Mammary microvascular endothelial cell (primary cell): ENCODE results near the genes SGK1 and ALDH8A1.

DNA sequence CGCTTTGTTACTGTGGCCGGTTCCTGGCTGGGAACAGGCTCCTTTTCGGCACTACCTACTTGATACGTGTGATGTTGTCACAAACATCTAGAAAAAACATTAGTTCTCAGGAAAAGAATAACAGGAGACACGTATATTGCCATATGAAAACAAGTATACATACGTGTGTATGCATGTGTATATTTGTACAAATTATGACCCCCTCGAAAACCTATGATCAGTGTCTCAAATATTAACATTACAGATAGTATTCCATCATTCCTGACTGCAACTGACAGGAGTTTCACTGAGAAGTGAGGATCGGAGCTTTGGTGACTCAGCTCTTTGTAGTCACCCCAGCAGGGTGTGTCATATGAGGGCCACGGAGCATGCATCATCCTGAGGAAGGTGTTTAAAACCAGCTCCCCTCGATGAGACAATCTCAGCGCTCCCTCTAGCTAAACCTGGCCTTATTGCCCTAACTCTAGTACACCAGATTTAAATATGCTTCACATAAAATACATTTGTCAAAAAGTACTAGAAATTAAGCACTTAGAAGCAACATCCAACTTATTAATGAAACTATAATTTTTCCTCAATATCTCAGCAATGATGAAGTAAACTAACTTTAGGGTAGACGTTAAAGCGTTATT lies 319.4 kb upstream of the TCF21 start:
- RAMPAGE, long total RNA: no peak

DNA sequence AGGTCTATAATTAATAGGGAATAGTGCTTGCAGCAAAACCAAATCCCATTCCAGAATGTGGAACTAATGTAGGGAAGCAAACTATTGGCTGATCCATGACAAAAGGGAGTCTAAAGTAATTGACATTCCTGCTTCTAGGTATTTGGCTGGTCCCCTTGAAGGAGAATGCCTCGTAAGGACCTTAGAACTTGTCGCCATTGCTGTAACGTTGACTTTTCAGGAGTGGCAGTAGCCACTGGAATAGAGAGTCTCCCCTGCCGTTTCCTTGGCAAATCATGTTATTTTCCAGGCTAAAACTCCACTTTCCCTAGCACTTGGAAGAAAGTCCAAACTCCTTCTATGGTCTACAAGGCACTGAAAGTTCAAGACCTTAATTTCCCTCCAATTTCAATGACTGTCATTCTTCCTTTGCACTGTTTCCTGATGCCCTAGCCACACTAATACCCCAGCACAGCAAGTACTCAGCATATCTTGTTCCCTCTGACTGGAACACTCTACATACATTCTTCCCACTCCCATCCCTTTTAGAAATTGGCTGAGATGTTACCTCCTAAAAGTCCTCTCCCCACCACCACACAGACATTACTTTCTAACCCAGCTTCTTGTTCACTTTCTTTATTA lies 1.8 kb upstream of the TBPL1 start:
- RAMPAGE, long total RNA: no peak

DNA sequence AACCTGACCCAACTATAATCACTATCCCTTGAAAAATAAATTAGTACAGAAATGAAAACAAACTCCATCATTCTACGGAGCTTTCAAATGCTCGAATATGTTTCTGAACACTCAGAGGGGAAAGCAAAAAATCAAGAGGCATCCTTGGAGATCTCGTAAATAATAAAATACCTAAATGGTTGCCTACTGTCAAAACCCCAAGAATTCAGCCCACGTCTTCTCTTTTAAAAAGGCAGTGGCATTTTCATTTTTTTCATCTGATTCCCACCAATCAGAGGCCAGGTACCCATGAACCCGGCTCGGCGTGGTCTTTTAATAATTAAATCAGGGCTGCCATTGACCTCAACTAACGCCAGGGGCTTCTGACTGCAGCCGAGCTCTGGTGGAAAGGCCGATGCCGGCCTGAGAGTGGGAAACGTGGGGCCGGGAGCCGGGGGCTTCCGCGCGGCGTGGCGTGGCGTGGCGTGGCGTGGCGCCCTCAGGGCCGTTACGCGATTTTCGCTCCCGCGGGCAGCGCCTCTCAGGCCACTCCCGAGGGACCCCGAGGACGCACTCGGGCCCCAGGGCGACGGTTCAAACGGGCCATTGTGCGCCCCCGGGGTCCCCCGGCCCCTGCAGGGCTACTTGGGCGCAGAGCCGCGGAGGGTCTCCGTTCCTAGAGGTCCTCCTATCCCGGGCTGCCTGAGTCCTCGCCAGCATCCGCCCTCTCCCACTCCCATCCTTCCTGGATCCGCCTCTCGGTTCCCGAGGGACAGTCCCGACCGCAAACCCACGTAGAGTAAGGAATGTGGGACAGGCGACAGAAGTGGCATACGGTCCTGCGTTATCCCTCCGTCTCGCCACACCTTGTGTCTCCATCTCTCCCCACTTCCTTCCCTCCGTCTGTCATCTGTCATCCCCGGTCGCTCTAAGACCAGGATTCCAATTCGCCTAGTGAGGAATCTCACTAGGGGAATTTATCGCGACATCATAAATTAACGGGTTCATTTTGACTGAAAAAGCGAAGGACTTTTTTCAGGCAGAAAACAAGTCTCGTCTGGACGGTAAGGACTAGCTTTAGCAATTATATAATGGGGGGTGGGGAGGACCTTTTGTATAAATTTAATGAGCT lies 981 bp upstream of the TBPL1 start:
- RAMPAGE, long total RNA: no peak

DNA sequence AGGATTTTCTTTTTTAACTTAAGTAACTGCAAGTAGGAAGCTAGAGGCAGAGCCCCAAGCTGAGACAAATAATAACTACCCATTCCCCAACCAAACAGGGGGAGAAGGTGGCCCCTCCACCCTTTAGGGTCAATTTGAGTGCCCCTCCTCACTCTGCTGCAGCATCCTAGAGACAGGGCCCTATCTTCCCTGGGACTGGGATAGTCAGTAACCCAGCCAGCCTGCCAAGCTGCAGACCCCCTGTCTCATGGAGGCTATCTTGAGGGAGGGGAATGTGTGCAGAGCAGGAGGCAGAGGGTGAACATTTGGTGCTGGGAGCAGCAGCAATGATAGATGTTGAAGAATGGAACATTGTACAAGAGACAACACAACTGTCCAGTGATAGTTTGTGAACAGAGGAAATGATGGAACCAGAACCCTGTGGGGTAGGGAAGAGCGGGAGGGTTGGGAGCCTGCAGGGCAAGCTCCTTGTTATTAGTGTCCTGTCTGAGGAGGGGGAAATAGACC lies 61.6 kb upstream of the SLC2A12 start:
- RAMPAGE, long total RNA: no peak

DNA sequence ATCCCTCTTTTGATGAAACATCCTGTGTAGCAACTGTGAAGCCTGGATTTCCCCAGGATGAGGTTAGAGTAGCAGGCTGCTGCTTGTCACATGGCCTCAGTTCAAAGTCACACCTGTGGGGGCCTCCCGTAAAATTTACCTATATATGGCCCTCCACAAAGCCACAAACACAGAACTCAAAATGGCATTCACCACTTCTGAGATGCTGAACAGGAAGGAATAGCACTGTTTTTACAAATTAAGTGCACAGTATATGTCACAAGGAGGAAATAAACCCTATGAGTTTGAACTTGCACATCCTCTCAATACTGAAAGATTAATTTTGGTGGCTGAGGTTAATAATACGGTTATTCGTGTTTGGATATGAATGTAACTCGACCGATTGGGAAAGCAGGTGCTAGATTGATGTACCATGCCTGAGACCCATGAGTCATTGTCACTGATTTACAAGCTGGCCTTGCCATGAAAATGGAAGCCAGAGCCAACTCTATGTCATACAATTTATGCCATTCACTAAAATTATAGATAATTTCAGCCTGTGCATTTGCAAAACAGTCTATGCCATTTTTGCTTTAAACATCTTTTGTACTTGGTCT lies 70.5 kb downstream of the SGK1 start:
- RAMPAGE, long total RNA: no peak

- RAMPAGE, long total RNA: no peak
These were observed 10.0 kb downstream of the SGK1 start for GRCh38 chr6:134307725-134308470.

GRCh38 chr6:134315076-134315675 lies 2.7 kb downstream of the SGK1 start:
- RAMPAGE, long total RNA: no peak

DNA sequence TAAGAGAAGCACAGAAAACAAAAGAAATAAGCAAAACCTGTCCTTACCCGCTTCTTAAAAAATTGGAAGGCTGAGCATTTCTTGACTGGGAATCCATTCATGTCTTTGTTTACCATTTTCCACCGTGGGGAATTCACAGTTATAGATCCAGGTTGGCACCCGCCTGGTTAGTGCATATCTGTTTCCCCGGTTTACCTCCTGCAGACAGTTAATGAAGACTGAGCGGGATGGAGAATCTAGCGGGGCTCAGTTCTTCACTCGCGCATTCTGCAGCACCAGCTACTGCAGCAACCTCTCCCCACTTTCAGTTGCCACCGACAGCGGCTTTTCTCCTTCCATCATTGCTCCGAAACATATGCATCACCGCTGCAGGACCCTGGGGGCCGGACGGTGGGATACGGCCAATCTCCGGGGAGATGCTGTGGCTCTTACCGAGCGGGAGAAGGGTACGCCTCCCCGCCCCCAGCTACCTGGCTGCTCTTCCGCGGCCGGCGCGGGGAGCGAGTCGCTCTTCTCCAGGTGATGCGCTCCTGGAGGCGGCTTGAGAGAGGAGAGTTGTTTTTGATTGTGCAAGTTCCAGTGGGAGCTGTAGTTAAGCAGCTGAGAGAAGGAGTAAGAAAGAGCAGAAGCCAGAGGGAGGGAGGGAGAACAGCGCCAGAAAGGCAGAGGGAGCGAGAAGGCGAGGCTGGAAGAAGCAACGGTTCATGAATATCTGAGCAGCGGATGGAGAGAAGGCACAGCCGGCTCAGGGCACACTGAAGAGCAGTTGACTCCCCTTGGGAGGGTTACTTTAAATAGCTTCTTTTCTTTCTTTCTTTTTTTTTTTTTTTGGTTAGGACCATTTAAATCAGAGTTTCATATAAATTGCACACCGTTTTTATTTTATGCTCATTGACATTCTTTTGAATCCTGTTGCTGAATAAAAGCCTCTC lies at the start of gene SGK1:
SGK1 (minus strand) TSS at position 768 of the 932 bp plus-strand sequence.
- RAMPAGE, long total RNA: no peak

DNA sequence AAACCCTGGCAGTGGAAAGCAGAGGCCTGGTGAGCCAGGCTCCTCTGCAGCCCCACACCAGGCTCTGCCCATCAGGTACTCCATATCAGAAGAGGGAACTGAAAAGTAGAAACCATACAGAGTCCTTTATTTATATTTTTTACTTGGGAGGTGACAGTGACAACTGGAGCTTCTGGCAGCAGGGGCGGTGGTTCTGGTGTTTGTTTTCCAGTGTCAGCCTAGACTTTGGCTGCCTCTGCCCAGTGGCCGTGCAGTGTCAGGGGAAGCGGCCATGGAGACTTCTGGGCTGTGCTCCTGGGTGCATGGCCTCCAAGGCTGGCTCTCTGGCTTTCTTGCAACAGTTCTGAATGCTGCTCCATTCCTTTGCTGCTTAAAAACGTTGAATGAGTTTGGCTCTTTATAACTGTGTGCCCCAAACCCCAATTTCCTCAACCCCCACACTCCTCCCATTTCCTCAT lies 140.9 kb upstream of the SGK1 start:
- RAMPAGE, long total RNA: no peak

- RAMPAGE, long total RNA: no peak
These were observed 146.7 kb upstream of the SGK1 start for GRCh38 chr6:134464527-134465083.

DNA sequence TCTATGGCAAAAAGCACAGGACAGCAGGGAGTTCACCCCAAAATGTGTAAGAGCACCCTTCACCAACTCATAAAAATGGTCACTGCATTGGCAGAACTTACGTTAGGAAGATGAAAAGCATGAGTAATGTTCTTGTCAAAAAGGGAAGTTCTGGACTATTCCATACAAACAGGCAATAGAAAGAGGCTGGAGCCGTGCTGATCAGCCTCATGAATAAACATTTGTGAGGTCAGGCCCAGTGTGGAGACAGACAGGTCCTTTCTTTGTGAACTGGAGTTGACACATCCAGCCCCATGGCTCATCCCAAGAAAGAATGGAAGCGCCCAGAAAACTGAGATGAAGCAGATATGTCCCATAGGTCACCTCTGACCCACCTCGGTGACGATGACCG lies 275.9 kb upstream of the SGK1 start:
- RAMPAGE, long total RNA: no peak

- RAMPAGE, long total RNA: no peak
These were observed 122.9 kb downstream of the ALDH8A1 start for GRCh38 chr6:134826736-134827614.

DNA sequence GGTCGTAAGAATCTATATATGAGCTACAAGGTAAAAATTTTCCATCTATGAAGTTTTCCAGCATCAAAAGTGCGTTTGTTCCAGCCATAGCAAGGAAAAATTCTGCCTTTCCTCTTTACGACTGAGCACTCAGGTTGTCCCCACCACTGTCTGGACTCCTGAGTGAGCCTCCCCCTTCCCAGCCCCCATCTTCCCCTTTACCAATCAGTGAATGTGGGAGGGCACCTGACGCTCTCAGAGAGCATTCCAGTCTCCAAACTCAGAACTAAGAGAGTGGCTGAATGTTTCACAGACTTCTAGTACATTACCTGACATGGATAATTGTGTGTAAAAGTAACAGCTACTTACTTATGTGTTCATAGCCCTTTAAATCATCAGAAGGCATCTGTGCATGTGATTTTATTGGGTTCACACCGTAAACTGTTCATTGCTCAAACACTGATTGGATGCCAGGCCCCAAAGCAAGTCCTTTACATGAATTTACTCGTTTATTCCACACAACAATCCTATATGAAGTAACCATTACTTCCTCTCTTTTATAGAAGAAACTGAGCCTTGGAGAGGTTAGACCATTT lies at the start of gene ALDH8A1:
ALDH8A1 (minus strand) TSS at position 136 of the 575 bp plus-strand sequence.
- RAMPAGE, long total RNA: no peak

DNA sequence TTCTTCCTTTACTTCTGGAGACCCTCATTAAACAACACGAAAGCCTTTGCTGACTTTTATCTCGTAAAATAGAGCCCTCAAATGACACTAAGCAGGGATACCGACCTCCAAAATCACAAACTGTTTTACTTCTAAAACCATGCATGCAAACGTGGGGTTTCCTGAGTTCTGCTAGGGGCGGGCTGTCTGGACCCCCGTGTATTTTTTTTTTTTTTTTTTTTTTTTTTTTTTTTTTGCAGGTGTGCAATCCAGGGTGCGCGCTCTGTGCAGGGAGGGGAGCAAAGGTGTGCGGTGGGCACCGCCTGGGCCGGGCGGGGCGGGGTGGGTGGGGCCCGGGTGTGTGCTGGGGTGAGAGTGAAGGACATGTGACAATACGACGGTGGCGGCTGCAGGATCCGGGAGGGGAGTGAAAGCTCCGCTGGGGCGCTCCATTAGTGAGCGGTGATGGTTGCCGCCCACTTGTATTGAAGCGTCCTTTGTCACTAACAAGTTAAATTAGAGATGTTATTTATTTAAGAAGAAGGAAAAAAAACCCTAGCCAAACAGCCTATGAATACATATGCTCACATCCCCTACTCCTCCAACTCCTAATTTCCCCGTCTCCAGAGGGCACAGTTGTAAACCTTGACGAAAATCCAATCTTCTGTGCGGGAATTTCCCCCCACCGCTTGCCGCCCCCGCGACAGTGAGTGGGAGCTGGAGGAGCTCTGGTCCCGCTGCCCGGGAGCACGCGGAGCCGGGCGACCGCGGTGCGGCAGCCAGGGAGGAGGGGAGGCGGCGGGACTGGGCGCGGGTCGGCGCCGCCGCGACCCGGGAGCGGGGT lies 694 bp upstream of the MYB start:
- RAMPAGE, long total RNA: no peak

DNA sequence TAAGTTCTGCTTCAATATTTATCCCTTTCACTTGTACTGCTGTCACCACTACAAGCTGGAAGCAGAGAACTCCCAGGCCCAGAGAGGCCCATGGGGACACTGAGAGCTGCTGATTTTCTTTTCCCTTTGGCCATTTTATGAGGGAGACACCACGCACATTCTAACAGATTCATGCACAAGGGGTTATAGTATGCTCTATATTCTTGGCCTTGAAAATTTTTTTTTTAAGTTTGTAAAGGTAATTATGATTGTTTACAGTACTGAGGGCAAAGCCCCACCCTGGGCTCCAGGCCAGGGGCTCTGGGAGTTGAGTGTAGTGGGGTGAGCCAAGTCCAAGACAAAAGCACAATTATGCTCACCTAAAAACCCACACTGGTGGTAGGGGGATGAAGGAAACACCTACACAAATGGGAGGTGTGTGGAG lies 88.5 kb downstream of the MYB start:
- RAMPAGE, long total RNA: no peak

- RAMPAGE, long total RNA: no peak
These were observed 139.5 kb downstream of the AHI1 start for GRCh38 chr6:135357947-135358499.

DNA sequence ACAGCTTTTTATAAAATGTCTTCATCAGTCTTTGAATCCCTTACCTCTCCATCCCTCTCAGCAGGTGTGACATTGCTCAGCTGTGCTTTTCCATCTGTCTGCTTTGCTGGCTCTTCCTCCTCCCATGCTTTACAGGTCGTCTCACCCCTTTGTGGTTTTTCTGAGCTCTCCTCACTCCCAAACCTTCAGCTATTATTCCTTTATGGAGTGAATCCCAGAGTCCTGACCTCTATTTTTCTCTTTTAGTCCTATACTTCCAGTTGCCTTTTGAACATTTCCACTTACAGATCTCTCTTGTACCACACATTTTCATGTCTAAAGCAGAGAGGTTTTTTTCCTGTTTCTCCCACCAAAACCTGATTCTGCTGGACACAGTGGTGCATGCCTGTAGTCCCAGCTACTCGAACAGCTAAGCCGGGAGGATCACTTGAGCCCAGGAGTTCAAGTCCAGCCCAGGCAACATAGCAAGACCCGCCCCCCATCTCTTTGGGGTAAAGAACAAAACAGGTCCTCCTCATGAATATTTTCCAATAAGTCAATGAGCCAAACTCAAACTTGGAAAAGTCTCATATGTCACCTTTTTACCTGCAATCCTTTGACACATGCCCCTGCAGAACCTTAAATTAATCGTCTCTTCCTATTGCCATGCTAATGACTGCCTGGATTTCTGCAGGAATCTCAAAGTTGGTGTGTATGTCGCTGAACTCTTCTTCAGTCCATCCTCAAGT lies 5.6 kb downstream of the MAP7 start:
- RAMPAGE, long total RNA: no peak

DNA sequence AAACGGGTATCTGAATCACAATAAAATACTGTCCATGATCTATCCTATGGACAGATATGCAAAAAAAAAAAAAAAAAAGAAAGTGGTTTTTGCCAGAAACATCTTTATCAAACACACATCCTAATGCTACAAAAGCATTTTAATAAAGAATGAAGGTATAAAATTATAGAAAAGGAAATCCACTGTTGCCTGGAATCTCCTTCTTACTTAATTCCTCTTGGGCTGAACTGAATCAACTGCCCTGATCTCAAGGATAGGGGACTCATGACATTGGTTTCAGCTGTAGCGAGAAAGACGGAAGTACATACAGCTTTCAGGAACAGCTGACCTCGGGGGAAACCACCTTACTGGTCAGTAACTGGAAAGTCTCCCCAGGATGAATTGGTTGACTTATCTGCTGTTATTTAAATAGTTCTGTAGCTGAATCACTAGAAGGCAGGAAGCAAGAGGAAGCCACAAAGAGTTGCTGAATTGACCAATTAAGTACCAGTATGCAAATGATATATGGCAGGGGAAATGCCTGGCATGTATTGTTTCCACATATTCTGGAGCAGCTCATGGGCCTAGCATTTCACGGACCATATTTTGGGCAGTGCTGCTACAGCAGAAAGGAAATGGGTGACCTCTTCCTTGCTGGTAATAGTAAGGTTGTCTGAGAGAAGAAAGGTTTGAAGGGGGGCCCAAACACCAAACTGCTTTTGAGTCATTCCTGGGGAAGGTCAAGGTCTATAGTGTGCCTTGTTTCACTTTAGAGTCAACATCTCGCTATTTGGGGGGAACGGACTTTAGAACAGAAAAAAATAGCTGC lies 43.6 kb upstream of the MAP7 start:
- RAMPAGE, long total RNA: no peak

DNA sequence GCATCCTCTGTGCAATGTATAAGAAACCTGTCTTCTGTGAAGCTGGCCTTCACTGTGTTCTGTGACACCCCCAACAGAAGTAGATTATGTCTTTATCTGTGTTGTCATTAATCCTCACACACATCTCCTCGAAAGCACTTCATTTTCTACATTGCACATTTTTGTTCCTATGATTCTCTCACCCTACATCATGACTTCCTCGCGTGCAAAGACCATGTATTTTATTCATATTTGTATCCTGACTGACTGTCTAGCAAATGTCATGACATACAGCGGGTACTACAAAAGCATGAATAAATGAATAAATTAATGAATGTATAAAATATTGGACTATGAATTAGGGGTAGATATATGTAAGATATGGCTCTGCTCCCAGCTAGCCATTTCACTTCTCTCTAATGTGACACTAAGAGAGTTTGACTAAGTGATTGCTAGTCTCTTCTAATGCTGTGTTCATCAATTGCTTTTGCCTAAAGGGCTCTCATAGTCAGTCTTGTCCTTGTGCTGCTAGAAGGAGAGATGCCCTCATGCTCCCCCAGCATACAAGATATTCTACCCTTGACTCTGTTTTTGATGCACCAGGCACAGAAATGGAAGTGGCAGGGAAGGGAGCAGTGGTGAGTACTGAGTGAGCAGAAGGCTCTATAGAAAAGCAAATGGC lies 83.2 kb downstream of the MAP3K5 start:
- RAMPAGE, long total RNA: no peak

DNA sequence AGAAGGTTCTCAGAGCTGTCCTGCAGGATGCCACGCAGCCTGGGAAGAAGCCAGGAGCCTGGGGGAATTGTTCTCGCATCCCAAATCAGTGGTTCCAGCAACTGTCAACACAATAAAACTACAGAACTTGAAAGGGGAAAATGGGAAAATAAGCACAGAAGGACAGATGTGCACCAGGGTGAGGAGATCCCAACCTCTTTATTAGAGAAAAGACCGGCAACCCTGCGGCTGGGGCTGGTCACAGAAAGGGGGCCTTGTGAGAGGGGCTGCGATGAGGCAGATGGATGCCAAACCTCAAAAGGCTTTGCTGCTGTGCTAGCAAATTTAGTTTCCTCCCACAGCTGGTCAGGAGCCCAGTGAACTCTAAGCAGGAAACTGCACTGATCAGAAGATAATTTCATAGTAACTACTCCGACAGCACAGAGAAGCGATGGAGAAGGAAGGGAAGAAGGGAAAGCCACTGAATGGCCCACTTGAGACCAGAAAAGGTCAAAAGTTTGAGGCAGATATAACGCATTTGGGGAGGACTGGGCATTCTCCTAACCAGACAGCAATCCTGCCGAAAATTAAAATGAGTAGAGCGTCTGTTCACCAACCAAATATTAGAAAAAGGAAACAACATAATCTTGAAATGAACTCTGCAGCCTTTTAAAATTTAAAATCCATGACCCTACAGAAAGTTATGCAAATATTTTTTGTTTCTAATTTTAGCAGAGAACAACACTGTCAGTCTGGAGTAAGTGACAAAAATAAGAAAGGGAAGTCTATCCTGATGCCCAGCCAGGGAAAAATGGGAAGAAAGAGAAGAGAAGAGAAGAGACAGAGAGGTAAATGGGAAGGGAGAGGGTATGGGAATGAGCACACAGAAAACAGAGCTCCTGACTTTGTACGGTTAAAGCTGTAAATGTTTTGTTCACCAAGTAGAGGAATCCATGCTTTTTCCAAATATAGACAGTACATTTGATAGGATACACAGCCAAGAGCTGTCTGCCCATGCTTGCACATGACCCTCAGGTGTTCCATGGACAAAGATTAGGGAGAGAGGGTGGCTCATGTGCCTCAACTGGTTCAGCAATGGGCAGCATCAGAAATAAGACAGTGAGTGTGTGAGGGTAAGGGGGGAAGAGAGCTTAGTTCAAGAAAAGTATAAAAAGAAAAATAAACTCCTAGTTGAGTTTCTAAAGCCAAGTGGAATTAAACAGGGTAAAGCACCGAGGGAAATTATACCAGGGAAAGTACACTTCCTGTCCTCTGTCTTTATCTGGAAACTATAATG lies 30.4 kb downstream of the MAP3K5 start:
- RAMPAGE, long total RNA: no peak